Hepatocyte (in vitro differentiated cells and primary cell): Measurements from ENCODE around the gene ITGA8.

- RAMPAGE, long total RNA, result no peak
- RRBS, result no CpG with 5 or more reads among the region's 26 CpGs
These were observed 321.1 kb downstream of the FRMD4A start for GRCh38 chr10:14009295-14010443.

DNA sequence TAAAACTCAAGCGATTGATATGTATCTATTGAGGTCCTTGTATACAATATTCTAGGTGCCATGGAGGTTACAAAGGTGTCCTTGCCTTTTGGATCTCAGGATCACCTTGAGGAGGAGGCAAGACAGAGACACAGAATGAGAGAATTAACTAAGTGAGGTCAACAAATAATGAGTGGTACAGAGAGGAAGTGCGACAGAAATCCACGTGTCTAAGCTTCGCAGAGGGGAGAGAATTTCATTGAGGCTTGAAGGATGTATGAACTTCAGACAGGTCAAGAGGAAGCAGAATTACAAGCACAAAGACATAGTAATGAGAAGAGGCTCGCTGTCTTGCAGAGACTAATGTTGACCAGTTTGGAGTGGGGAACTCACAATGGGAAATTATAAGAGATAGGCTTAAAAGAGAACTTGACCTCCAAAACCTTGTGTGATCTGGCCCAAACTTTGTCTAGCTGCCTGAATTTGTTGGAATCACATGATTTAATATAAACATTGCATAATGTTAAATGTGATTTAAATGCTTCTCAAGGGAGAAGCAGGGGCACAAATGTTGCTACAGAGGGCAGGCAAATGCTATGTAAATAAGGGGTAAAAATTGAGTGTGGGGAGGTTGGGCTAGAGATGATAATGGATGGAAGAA is 308.6 kb downstream of the FRMD4A start:
- RAMPAGE, long total RNA, result no peak
- RRBS, result no CpG with 5 or more reads among the region's 5 CpGs

- RAMPAGE, long total RNA, result no peak
- RRBS, result no CpG with 5 or more reads among the region's 19 CpGs
These were observed 156.6 kb downstream of the FRMD4A start for GRCh38 chr10:14174086-14174554.

GRCh38 chr10:14405263-14405687 is 74.6 kb upstream of the FRMD4A start:
- RAMPAGE, long total RNA, result no peak
- RRBS, result no CpG with 5 or more reads among the region's 10 CpGs

DNA sequence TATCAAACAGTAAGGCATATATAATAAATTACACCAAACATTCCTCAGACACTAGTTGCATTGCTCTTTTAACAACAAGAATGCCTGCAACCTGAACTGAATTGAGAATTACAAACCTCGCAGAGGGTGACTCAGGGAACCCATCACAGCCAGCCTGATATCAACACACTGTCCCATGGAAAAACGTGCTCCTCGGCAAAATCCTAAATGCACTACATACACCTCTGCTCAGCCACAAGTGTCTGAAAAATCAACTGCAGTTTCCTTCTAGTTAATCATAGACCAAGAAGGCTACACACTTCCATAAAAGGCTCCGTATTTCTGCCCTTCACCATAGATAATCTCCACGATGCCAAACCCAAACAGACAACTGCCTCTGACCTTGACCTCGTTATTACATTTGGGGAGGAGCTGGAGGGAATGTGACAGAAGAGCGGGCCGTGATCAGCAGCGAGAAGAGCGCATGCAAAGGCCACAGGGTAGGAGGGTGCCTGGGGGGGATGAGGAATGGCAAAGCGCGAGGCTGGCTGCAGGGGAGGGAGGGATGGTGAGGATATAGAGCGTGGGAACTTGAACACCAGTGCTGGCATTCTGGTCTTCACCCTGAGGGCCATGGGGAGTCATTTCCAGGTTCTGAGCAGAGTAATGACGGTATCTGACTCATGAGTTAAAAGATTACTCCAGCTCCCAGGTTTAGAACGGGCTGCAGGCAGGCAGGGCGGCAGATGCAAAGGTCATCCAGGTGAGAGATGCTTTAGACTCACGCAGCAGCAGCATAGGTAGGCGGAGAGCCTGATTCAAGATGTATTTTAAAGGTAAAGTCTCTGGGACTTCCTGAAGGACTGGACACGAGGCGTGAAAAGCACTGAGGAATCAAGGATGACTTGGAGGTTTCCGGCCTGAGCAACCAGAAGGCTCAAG is 202.0 kb upstream of the FRMD4A start:
- RAMPAGE, long total RNA, result no peak
- RRBS, result no CpG with 5 or more reads among the region's 21 CpGs

GRCh38 chr10:14548483-14548896 is 217.8 kb upstream of the FRMD4A start:
- RAMPAGE, long total RNA, result no peak
- RRBS, result no CpG with 5 or more reads among the region's 11 CpGs

- RAMPAGE, long total RNA, result no peak
- RRBS, result no CpG with 5 or more reads among the region's 8 CpGs
These were observed 188.7 kb downstream of the FAM107B start for GRCh38 chr10:14585820-14586516.

GRCh38 chr10:14586643-14587295 is 187.9 kb downstream of the FAM107B start:
- RAMPAGE, long total RNA, result no peak
- RRBS, result no CpG with 5 or more reads among the region's 8 CpGs

DNA sequence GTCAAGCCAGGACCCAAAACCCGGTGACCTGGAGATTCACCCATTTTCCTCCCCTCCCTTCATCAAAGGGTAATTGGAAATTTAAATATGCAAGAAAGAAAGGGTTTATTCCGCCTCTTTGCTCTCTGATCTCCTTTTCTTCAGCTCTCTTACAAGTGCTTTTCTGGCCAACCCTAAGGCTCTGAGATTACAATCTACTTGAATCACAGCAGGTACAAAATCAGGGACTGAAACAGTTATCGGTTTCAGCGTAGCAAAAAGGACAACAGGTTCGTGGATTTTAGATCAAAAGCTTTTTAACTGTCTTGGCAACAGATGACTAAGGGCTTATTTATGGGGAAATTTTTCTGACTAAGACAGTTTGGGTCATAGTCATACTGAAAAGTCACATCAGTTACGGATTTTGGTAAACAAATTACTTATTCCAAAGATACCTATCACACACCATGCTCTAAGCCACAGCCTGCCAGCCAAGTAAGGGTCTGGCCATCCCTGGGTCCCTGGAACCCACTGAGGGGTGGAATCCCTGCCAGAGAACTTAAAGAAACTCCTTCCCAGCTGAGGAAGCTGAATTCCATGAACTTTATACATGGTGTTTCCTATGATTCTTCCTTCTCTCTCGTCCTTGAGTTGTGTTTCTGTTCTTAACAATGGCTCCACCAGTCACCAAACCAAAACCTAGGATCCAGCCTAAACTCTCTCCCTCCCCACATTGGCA is 169.4 kb downstream of the FAM107B start:
- RAMPAGE, long total RNA, result no peak
- RRBS, result no CpG with 5 or more reads among the region's 7 CpGs

- RAMPAGE, long total RNA, result no peak
- RRBS, result no CpG with 5 or more reads among the region's 11 CpGs
These were observed 25.5 kb downstream of the FAM107B start for GRCh38 chr10:14749043-14749780.

DNA sequence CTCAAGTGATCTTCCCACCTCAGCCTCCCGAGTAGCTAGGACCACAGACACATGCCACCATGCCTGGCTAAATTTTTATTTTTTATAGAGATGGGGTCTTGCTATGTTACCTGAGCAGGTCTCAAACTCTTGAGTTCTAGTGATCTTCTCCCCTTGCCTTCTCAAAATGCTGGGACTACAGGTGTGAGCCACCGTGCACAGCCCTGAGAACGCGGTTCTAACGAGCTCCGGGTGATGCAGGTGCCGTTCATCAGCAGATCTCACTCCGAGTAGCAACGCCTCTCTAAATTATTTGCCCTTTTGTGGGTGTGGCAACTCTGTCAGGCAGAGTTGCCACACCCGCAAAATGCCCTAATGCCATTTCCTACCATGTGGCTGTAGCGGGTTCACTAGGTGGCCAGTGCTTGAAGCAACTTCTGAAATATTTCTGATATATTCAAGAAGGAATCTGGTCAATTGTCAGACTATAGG is 62.8 kb upstream of the NMT2 start:
- RAMPAGE, long total RNA, result no peak
- RRBS, result no CpG with 5 or more reads among the region's 11 CpGs

GRCh38 chr10:15254749-15255377 is 86.4 kb upstream of the NMT2 start:
- RAMPAGE, long total RNA, result no peak
- RRBS, result no CpG with 5 or more reads among the region's 12 CpGs

GRCh38 chr10:15539467-15539736 is 168.3 kb upstream of the FAM171A1 start:
- RAMPAGE, long total RNA, result no peak
- RRBS, result no CpG with 5 or more reads among the region's 1 CpG

GRCh38 chr10:15719572-15720519 is at the start of gene ITGA8:
Gene ITGA8 (minus strand): TSS chr10:15719922.
- RAMPAGE, long total RNA, result no peak
- RRBS, result 2% methylated on average over 27 of the region's 67 CpGs

DNA sequence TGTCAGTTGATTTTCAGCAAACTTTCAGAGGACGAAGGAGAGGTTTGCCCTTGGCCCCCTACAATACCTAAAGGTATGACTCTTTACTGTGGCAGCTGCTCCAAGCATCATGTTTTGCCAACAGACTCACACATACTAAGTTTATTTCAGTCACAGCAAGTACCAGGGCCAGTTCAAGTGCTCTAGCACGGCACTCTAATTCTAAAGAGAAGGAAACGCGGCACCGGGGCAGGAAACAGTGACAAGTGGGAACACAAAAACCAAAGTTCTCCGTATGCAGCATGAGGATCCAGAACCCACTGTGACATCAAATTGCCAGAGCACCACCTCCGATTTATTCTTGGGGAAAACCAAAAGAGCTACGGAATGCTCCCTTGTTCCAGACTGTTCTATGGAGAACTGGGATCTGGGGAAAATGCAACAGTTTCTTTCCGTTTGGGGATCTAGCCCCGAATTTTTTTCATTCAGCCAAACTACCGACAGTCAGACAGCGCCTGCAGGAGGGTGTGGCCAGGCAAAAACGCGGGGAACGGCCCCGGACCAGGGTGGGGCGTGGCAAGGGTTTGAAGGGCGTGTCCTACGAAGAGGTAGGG is 430 bp upstream of the PTER start:
- RAMPAGE, long total RNA, result no peak
- RRBS, result no CpG with 5 or more reads among the region's 19 CpGs

- RAMPAGE, long total RNA, result no peak
- RRBS, result no CpG with 5 or more reads among the region's 10 CpGs
These were observed 15.5 kb upstream of the RSU1 start for GRCh38 chr10:16832607-16833256.

DNA sequence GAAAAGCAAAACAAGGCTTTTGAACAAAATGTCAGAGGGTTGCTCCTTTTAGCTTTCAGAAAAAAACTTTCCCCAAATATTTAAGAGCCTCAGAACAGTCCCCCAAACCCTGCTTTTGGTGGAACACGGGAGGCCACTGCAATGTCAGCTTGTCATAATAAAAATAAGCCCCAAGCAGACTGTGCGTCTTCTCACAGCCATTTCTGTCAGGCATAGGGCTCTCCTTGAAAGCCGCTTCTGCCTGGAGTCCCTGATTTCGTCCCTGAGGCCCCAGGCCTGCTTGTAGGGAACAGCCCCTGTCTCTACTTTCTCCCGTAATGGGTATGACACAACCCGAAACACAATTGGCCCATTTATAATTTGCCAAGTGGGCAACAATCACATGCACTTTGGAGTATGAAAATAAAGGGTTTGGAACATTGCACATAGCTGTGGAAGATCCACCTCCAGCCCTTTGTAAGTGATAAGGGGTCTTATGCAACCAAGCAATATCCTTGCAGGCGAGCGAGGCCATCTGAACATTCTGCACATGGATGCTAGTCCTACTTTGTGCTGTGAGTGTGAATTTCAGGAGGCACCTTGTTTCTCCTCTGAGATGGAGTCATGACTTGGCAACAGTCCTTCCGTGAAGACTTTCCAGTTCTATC is 141.7 kb downstream of the CUBN start:
- RAMPAGE, long total RNA, result no peak
- RRBS, result no CpG with 5 or more reads among the region's 9 CpGs

- RAMPAGE, long total RNA, result no peak
- RRBS, result no CpG with 5 or more reads among the region's 14 CpGs
These were observed 100.1 kb downstream of the CUBN start for GRCh38 chr10:17029198-17030282.

DNA sequence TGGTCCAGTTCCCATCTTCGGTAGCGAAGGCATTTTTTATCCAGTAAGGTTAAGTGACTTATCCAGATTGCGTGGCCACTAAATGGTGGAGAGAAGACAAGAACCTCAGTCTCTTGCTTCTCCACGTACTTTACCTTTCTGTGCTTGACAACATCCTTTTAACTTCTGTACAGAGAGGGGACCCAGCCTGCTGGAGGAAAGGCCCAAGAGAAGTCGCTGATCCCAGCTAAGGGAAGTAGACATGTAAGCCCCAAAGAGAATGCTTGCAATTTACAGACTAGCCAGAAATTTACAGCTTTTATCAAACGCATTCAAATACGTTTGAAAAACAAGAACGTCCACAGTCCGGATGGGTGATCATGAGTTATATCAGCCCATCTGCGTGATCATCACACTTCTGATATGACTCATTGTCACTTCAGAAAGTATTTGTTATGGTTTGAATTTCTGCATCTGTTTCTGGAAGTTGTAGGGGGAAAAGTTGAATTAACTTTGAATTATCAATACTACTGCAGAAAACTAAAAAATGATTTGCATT is 56.8 kb upstream of the ST8SIA6 start:
- RAMPAGE, long total RNA, result no peak
- RRBS, result no CpG with 5 or more reads among the region's 10 CpGs

DNA sequence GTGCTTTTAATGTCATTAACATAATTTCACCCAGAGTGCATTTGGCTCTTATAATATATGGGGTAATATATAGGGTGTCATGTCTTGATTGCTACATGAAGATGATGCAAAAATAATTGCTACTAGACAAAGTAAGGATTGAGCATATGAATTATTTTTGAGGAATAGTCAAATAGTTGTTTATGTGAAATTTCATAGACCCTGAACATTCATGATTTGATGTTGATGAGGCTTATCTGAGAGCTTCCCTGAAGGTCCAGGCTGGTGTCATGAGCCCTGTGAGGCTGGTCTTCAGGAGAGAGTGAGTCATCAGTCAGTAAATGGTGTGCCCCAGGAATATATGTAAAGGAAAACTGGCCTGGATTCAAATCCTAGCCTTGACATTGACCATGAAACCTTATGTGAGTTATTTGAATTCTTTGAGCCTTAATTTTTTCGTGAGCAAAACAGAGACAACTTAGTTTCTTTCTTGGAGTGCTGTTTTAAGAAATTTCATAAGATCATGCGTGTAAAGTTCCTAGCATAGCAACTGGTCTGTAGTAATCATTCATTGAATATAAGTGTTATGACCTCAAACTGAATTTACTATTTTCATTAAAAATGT is 6.2 kb downstream of the TMEM236 start:
- RAMPAGE, long total RNA, result no peak
- RRBS, result no CpG with 5 or more reads among the region's 2 CpGs